Cardiac ventricle fibroblast (primary cell): ENCODE measurements around a stretch of chr13.

GRCh38 chr13:98501565-98502527 is 75.1 kb downstream of the STK24 start:
- RAMPAGE, long total RNA: no peak

GRCh38 chr13:98506945-98507335 is 70.0 kb downstream of the STK24 start:
- RAMPAGE, long total RNA: no peak

- RAMPAGE, long total RNA: no peak
These were observed 49.5 kb downstream of the STK24 start for GRCh38 chr13:98527402-98527768.

DNA sequence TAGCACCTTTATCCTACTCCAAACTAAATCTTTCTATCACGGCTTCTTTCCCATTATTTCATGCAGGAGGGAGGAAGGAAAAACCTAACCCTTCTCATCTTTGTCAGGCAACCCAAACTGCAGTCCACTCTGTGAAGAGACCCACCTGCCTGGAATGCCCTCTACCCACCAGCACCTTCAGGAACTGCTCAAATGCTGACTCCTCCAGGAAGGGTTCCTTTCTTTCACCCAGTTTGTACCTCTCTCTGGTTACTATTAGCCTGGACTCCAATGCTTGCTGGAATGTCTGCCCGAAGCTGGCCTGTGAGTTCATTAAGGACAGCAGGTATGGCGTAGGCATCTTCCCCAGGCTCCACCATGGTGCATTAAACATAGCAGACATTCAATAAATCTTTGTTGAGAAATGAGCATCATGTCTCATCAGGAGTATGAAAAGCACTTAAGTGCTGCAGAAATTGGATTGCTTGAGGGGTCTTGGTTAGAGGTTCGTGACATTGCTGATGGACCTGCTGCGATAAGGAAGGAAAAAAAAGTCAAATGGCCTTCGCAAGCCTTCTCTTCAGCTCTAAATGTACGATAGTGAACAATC is 25.3 kb downstream of the STK24 start:
- RAMPAGE, long total RNA: no peak

DNA sequence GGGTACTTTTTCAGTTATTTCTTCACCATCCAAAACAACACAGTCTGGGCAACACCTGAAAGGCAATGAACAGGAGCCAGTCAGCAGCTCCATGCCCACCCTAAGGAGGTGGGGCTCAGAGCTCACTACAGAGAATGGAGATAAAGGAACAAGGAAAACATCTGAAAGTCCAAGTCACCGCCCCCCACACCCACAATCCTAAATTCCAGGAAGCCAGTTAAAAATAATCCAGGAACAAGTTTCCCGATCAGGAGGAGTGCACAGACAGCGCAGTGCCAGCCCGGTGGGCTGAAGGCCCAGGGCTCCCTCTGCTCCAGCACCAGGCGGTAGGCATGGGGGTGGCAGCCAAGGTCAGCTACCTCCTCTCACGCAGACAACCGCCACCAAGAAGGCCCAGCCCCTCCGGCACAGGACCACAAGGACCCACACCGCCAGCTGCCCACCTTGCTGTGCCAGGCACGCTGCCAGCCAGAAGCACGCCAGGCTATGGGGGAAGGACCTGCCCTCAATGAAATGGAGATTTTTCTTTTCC is 11.2 kb downstream of the STK24 start:
- RAMPAGE, long total RNA: no peak

- RAMPAGE, long total RNA: no peak
These were observed 8.8 kb downstream of the STK24 start for GRCh38 chr13:98568211-98568442.

- RAMPAGE, long total RNA: no peak
These were observed 67.3 kb downstream of the DOCK9 start for GRCh38 chr13:98910185-98911267.

GRCh38 chr13:98960168-98960943 is 17.5 kb downstream of the DOCK9 start:
- RAMPAGE, long total RNA: no peak

- RAMPAGE, long total RNA: no peak
These were observed 21.0 kb upstream of the DOCK9 start for GRCh38 chr13:98998722-98999399.

DNA sequence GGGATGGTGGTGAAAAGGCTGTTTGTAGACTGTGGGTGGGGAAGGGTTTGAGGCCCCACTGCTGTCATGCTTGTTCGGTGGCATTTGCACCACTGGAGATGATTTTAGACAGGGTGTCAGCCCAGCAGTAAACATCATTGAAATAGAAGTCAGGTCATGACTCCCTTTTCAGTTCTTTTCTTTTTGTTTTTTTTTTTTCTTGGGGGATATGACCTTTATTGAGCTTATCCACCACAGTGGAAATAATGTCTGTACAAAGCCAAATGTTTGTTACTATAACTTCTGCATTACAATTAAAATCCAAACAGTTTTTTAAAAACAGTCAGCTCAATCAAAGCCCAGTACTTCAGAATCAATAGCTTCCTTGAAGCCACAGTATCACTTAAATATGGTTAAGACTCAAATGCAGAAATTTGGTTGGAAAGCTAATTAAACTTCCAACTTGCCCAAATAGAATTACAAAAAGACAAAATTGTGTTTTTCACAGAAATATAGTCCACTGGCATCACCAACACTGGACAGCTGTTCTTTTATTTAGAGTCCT is 14.2 kb downstream of the UBAC2 start:
- RAMPAGE, long total RNA: no peak

GRCh38 chr13:99269875-99270422 is 11.8 kb upstream of the GPR18 start:
- RAMPAGE, long total RNA: no peak

DNA sequence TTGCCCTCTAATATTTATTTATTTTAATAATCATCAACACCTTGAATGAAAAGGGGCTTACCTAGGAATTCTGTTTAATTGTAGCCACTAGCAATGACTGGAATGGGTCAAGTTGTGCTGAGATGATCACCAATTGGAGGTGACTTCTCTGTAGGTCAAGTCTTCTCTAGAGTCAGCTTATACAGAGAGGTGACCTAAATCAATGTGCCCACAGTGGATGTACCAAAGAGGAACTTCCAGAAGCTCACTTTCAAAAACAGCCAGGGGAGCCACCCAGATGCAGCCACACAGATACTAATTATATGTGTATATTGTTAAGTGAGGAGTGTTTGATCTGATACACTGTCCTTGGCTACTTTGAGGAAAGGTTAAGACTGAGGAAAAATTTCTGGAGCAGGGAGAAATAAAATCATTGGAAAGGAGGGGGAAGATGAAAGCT is 5.3 kb downstream of the GPR183 start:
- RAMPAGE, long total RNA: no peak

DNA sequence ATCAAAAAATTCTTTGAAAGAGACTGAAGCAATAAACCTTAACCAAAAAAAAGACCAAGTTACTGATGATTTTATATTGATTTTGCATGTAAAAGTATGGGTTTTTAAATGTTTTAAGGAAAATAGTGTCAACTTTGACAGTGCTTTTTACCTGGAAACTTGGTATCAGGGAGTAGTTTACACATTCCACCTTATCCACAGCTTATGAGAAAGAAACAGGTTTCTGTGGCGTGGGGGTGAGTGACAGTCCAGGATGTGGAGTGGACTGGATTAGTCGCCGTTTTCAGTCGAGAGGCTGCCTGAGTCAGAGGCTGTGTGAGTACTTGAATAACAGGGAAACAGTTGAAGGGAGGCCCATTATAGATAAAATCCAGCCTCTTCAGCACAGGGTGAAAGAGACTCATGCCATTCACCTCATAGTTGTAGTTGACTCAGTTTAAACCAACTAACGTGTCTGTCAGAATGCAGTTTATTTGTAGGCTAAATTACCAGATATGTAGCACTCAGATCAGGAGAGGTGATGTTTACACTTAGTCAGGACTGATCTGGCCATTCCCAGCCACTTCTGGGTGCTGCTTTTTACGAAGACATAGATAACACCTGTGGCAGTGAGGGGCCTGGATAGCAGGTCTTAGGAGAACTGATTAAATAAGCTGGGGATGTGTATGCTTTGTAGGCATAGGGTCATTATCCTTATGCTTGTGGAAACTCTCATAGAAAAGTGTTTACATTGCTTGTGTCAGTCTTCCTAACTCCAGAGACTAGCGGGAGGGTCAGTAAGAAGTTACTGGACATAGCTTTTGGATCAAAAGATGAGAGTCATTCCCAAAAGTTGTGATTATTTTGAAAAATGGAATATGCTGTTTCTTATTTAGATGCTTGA is 708 bp upstream of the GPR183 start:
- RAMPAGE, long total RNA: no peak

GRCh38 chr13:99322194-99323286 is 15.3 kb upstream of the GPR183 start:
- RAMPAGE, long total RNA: no peak

- RAMPAGE, long total RNA: no peak
These were observed 41.8 kb upstream of the GPR183 start for GRCh38 chr13:99348756-99349623.

DNA sequence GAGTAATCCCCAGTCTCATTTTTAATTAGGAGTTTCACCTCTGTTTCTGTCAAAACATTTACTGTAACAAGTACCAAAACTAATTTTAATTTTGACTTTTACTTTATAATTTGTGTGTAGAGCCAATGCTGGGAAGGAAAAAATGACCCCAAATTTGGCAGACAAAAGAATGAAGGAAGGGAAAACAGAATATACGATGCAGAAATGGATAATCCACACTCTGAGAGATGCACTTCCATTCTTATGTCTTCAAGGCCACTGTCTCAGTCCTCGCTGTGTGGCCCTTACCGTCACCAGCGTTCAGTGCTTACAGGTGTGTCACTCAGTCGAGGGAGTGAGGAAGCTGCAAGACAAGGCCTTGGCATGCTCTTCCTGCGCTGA is 47.9 kb upstream of the GPR183 start:
- RAMPAGE, long total RNA: no peak

GRCh38 chr13:99357749-99358455 is 50.7 kb upstream of the GPR183 start:
- RAMPAGE, long total RNA: no peak

- RAMPAGE, long total RNA: no peak
These were observed 73.6 kb upstream of the GPR183 start for GRCh38 chr13:99380604-99381303.

- RAMPAGE, long total RNA: no peak
These were observed 78.6 kb upstream of the GPR183 start for GRCh38 chr13:99385616-99386304.

DNA sequence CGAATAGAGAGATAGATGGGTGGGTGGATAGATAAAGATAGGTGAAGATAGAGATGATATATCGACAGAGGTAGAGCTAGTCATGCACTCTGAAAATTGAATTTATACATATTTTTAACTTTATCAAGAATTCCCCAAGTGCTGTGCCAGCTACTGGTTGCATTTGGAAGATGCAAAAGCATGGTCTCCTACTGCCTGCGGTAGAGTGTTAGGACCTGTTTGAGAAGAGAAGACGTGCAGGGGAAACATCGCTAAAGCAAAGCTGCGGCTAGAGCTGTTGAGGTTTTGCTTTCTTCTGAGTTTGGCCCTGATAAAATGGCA is 88.1 kb upstream of the TM9SF2 start:
- RAMPAGE, long total RNA: no peak